ENCODE data around the genes GIMAP6, ABCB8, TMUB1, AGAP3 and ASB10.

GRCh38 chr7:150619741-150620216, 12.4 kb downstream of the GIMAP6 start:
- PRO-cap: no peak

- PRO-cap: no peak
Measured at GRCh38 chr7:150631934-150632950, at the start of gene GIMAP6. TSS of gene GIMAP6 (minus strand) at chr7:150632385.

DNA sequence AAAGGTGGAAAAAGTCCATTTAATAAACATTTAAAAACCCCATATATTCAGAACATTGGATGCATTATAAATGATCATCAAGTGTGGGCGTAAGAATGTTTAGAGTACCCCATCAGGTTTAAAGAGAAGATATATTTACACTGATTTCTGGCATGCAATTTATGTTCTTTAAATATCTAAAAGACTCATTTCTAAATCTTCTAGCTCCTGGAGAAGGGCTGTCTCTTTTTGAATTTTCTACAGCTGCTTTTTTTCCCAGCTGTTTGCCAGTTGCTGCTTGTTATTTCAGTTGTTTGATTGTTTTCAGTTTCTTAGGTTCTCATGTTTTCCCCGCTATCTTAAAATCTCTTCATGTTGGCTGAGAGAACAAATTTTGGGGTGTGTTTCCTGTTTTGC, 8.9 kb upstream of the GIMAP2 start:
- PRO-cap: no peak

- PRO-cap: no peak
Measured at GRCh38 chr7:150751633-150752088, 14.4 kb downstream of the GIMAP5 start.

- PRO-cap: no peak
Measured at GRCh38 chr7:150778794-150779156, 21.4 kb downstream of the TMEM176B start.

DNA sequence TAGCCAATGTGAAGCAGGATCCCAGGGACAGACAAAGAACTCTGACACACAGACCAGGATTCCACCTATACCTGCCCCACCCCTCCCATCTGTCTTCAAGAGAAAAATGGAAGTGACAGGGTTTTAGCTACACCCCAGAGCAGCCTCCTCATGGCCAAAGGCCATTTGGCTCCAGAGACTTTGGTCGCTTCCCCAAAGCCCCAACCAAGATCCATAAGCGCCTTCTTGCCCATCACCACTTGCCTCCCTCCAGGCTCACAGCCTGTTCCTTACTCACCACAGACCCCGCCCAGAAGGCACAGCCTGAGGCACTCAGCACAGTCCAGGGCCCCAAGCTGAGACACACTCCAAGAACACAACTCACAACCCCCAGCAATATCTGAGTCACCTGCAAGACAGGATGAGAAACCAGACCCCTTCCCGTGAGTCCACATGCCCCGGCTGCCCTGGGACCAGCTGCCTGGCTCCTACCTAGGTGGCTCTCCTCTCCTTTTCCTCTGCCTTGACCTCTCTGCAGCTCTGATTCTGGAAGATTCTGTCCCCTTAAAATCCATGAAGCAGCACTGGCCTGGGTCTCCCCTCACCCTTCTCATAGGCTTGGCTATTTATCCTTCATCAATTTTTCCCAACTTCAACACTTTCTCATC, 6.4 kb downstream of the TMEM176B start:
- PRO-cap: no peak

- PRO-cap: no peak
Measured at GRCh38 chr7:151013425-151014040, 10.8 kb downstream of the ATG9B start.

- PRO-cap: bidirectional peak, plus-strand start at chr7:151028452, minus-strand start at chr7:151028145; bidirectional peak, plus-strand start at chr7:151028833, minus-strand start at chr7:151028682
Measured at GRCh38 chr7:151028369-151029067, at the start of gene ABCB8. TSS of gene ABCB8 (plus strand) at chr7:151028450.

DNA sequence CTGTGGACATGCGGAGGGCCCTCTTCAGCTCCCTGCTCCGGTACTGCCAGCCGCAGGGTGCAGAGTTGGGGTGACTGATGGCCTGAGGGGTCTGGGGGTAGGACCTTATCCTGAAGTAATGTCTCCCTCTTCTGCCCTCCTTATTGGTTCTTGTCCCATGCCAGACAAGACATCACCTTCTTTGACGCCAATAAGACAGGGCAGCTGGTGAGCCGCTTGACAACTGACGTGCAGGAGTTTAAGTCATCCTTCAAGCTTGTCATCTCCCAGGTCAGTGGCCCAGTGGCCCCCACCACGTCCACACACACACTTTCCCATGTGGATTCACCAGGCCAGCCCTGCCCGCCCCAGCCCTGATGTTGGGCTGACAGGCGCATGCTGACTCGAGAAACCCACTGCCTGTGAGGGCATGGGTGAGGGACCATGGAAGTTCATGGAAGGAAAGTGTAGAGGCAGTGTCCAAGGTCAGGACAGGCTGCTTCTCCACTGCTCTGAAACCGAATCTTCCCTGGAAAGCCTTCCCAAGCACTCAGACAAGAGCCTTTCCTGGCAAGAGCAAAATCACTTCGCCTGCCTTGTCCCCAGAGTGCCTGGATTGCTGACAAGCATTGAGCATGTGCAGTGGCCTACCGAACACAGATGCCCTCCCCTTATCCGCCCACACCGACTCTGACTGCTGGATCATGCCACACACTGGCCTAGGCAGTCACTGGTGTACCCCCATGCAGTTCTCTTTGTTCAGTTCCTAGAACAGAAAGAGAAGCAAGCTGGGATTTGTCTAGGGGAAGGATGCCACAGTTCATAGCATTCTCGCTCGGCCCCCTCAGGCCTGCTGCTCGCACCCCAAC, 6.5 kb downstream of the ABCB8 start:
- PRO-cap: no peak

DNA sequence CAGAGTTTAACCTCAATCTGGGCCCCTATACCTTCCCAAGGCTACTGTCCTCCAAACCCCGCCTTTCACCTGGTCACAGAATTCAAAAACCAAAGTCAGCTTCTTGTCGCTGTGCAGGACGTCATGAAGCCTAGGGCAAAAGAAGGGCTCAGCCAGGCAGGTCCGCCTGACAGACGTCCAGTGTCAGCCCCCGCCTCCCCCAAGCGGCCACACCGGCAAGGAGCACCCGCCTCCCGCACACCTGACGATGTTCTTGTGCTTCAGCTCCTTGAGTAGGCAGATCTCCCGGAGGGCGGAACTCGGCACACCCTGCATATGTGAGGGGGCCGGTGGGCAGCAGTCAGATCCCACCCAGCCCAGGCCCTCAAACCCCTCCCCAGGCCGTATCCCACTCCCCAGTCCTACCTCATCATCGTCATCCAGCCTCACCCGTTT, 1.0 kb downstream of the CDK5 start:
- PRO-cap: unidirectional peak, plus-strand start at position 279 of the sequence

DNA sequence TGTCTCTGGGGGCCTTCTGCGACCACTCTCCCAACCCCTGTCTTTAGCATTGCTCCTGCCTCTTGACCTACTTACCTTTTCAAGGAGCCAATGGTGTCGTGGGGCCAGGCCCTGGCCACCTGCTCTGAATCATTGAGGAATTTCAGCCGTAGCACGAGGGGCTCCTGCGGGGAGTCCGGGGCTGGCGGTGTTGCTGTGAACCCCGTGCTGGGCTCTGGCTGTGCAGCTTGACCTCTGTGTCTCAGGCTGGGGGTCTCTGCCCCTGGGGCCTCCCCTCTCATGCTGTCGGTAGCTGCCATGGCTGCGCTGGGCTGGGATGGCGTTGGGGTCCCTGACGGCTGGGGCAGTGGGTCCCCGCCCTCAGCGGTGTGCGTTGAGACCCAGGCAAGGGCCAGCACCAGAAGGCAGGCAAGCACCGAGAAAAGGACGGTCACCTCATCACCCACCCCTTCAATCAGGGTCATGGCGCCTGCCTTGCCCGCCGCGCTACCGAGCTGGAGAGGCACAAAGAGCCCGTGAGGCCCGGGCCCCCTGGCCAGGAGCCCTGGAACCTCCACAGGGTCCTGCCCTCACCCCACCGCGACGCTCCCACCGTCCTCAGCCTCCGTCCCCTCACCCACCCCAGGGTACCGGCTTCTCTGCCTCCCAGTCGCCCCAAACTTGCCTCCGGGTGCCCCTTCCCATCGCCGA, 1.0 kb downstream of the TMUB1 start:
- PRO-cap: no peak

DNA sequence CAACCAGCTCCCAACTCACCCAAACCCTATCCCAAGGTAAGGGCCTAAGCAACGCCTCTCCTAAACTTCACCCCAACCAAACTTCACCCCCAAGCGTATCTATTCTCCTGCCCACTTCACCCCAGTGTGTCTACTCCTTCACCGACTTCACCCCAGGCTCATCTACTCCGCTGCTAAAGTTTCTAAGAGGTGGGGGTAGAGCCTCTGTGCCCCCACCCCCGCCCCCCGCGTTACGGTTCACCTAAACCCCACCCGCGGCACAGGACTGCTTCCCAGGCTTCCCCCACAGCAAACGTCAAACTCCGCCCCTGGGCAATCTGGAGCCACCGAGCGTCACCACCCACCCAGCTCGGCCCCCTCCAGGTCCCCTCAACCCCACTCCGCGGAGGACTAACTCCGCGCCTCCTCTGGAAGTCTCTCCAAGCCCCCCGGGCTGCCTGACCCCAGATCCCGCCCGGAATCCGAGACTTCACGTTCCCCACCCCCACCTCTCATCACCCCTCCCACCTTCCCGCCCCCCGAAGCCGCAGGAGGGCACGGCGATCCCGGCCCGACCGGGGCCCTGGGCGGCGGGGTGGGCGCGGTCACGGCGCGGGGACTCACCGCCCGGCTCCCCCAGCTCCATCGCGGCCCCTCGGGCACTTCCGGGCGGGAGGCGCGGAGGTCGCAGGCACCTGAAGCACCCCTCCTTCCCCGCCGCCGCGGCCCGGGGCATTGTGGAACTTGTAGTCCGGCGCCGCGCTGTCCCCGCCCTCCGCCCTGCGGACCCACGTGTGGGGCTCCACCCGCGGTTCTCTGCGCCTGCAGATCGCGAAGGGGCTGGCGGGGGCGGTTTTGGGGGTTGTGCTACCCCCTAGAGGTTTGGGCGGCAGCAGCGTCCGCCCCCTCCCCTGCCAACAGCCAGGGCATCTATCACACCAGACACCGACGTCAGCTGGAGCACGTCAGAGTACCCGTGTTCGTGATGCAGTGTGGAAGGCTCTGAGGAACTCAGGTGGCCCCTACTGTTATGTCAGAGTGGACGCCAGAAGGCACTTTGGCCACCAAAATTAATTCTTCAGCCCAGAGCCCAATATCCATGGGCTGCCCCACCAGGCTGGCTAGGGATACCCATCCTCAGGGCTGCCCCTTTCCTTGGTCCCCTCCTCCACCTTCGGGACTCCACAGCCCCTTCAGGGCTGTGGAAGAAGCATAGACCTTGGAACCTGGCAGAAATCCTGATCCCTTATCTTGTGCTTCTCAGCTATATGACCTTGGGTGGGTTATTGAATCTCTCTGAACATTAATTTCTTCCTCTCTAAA, at the start of gene TMUB1:
TMUB1 (minus strand) TSS at position 663 of the 1,302 bp plus-strand sequence.
- PRO-cap: bidirectional peak, plus-strand start at position 542 of the sequence, minus-strand start at position 294 of the sequence; bidirectional peak, plus-strand start at position 947 of the sequence, minus-strand start at position 643 of the sequence

GRCh38 chr7:151085770-151086814, at the start of gene AGAP3:
TSS of gene AGAP3 (plus strand) at chr7:151086475.
- PRO-cap: bidirectional peak, plus-strand start at chr7:151086125, minus-strand start at chr7:151086115; bidirectional peak, plus-strand start at chr7:151086310, minus-strand start at chr7:151086213

DNA sequence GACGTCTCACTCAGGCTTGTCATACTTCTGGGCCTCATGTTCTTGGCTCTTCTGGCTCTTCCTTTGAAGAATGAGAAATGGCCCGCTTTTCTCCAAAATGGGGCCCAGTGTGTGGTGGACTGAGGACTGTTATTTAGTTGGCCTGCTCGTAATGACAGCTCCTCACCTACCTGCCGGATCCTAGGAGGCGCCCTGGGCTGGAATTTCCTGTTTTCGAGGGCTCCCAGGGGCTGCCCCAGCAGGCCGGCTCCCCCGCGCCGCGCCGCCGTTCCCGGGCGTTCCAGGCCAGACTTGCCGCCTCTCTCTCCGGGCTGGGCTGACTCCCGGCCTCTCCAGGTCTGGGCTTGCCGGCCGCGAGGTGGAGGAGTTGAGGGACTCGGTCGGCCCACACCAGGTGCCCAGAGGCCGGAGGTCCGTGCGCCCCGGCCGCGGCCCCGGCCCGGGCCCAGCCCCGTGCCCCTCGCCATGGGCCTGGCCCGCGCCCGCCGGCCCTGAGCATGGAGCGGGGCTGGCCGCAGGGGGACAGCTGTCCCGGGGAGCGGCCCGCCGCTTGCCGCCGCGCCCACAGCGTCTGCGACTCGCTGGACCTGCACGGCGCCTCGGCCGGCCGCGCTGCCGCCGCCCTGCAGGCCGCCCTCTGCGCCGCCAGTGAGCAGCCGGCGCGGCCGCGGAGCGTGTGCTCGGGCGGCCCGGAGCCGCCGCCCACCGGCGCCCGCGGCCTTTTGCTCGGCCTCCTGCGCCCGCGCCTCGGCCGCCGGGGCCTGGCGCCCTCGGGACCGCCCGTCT, 28.2 kb downstream of the AGAP3 start:
- PRO-cap: unidirectional peak, plus-strand start at position 393 of the sequence; bidirectional peak, plus-strand start at position 648 of the sequence, minus-strand start at position 566 of the sequence

DNA sequence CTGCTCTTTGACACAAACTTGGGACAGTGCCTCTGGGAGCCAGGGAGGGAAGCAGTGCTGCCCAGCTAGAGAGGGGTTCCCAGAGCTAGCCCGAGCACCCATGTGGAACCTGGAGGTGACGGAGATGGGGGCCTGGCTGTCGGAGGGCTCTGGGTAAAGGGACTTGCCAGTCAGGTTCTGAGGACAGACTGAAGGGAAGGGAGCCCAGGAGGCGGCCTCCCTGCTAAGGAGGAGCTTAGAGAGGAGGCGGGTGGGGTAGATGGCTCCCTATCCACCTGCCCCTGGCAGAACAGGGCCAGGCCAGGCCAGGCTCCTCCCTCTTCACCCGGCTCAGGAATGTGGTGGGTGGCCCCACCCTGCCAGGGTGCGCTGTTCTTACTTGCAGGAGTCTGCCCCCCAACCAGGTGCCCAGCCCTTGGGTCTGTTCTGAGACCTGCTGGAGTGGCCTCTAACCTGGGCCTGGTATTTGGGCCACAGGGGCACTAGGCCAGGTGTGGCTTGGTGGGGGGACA, 29.8 kb downstream of the AGAP3 start:
- PRO-cap: bidirectional peak, plus-strand start at position 362 of the sequence, minus-strand start at position 151 of the sequence

GRCh38 chr7:151187128-151188063, at the start of gene ASB10:
TSS of gene ASB10 (minus strand) at chr7:151187250.
- PRO-cap: no peak

- PRO-cap: no peak
Measured at GRCh38 chr7:151243661-151244063, 4.8 kb downstream of the SMARCD3 start.

GRCh38 chr7:151460408-151461068, 20.6 kb upstream of the CRYGN start:
- PRO-cap: no peak

DNA sequence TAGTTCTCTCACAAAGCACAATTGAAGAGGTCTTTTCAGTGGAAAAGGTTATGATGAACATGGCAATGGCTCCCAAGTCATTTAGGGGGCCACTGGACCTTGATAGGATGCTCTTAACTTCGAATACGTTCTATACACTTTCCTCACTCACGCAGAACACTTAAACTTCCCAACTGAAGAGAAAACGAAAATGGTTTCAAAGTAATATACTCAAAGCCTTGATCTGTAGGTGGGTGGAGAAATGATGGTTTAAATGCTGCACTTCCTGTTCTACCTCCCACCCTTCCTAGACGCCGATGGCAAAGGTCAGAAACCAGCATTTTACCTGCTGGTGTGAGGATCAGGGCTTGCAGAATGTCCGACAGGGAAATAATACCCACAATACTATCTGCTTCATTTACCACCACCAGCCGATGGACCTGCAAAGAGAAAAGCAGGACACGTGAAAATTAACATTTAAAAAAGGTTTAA, 40.5 kb upstream of the RHEB start:
- PRO-cap: no peak

- PRO-cap: no peak
Measured at GRCh38 chr7:151665363-151665968, 145.8 kb upstream of the RHEB start.